Suprapubic skin (tissue), 4 donors: ENCODE data around the genes GJB2 and GJB6.

DNA sequence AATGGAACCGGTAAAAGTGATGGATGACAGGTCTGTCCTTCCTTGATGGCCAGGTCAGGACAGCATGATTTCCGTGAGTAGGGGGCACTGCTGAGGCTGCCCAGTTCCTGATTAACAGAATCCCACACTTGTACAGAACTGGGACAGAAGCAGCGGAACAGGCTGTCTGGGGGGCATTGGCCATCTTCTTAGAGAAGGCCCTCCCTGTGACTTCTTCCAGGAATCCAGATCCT lies 31.9 kb downstream of the TUBA3C start:
- PRO-cap = no peak
- RAMPAGE, long total RNA, 4 experiments = no peak in any of the 4 experiments

DNA sequence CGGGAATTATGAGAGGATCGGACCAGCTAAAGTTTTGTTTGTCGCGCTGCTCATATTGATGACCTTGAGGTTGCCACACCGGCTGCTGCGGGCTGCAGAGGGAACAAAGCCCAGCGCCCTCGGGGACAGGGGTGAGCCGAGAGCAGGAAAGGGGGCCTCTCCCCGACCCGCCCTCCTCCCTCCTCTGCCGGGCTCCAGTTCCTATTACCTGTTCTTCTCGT lies 162.7 kb upstream of the TUBA3C start:
- PRO-cap = no peak
- RAMPAGE, long total RNA, 4 experiments = no peak in any of the 4 experiments

- PRO-cap = no peak
- RAMPAGE, long total RNA, 4 experiments = no peak in any of the 4 experiments
Measured at GRCh38 chr13:19586935-19587296, 25.6 kb upstream of the TPTE2 start.

GRCh38 chr13:19633878-19634403 lies 482 bp downstream of the MPHOSPH8 start:
- PRO-cap = no peak
- RAMPAGE, long total RNA, 4 experiments = no peak in any of the 4 experiments

DNA sequence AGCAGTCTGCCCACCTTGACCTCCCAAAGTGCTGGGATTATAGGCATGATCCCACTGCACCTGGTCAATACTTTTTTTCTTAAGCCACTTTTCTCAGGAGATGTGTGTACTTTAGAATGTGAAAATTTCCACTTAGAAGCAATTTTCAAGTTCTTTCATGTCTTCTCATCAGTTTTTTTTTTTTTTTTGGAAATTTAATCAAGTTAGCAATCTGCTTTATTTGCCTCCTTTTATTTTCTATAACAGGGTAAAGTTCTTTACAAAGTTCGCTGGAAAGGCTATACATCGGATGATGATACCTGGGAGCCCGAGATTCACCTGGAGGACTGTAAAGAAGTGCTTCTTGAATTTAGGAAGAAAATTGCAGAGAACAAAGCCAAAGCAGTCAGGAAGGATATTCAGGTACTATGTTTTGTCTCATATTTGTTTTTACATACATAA lies 8.4 kb downstream of the MPHOSPH8 start:
- PRO-cap = no peak
- RAMPAGE, long total RNA, 4 experiments = no peak in any of the 4 experiments

- PRO-cap = no peak
- RAMPAGE, long total RNA, 4 experiments = no peak in any of the 4 experiments
Measured at GRCh38 chr13:19646777-19647280, 13.4 kb downstream of the MPHOSPH8 start.

DNA sequence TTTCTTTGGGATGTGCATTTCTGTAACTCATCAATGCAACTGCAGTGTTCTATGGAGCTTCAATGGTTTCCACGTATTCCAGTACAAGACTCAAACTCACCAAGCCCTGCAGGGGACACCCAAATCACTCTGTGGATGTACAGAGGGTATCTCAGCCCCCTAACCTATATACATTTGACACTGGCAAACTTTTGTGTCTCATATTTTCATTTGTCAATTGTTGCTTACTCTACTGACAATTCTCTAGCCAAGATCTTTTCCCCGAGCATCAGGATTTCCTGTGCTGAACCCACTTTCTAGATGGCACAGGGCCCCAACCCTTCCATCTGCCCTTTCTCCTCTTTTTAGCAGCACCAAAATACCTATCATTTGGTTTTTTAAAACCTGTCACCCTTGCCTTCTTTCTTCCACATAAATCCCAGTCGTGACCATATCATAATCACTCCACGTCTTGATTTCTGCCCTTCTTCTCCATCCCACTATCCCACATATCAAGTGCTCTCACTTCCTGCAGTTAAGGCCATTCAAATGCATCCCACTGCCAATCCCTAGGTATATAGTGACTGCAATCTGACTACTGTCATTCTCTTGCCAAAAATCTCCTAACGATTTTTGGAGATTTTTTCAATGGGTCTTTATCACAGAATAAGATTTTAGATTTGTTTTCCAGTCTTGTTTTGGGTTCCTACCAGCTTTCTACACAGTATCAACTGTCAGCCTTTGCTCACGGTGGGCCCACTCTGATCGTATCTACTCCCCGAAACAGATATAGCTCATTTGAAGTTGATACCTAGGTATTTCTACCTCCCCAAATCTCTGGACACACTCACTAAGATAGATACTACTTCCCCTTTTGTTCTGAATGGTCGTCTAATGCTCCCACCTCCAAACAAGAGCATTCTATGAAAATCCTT lies 54.0 kb downstream of the MPHOSPH8 start:
- PRO-cap = no peak
- RAMPAGE, long total RNA, 4 experiments = no peak in any of the 4 experiments

DNA sequence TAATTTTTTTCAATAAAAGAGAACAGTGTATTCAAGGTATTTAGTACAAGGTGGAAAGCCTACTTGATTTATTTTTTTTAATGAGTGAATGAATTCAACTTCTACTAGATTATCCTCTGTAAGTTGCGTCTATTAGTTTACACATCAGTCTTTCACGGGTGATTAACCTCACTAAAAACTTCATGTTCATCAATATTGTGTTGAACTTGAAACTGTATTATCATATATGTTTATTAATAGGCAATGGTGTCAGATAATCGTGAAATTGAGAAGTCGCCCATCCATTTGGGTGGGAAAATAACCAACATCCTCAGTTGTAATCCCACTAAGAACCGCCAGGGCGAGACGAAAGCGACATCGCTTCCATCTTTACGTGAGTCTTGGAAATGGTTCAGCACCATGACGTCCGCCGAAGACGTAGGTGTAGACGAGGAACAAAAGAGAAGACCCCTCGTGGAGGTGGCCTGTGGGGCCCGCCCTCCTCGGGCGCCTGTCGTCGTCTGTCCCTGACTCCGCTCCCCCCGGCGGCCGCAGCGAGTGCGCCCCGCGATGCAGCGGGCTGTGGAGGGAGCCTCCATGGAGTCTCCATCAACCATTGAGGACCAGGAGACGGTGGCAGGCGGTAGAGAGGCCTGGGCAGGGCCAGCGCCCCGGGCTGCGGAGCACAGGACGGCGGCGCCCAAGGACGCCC lies 1.3 kb upstream of the ZMYM2 start:
- PRO-cap = unidirectional peak, plus-strand start at position 465 of the sequence
- RAMPAGE, long total RNA, 4 experiments = start-site peak on the plus strand in 1 of 4 experiments, centred at position 383 of the sequence, 33 reads per replicate

DNA sequence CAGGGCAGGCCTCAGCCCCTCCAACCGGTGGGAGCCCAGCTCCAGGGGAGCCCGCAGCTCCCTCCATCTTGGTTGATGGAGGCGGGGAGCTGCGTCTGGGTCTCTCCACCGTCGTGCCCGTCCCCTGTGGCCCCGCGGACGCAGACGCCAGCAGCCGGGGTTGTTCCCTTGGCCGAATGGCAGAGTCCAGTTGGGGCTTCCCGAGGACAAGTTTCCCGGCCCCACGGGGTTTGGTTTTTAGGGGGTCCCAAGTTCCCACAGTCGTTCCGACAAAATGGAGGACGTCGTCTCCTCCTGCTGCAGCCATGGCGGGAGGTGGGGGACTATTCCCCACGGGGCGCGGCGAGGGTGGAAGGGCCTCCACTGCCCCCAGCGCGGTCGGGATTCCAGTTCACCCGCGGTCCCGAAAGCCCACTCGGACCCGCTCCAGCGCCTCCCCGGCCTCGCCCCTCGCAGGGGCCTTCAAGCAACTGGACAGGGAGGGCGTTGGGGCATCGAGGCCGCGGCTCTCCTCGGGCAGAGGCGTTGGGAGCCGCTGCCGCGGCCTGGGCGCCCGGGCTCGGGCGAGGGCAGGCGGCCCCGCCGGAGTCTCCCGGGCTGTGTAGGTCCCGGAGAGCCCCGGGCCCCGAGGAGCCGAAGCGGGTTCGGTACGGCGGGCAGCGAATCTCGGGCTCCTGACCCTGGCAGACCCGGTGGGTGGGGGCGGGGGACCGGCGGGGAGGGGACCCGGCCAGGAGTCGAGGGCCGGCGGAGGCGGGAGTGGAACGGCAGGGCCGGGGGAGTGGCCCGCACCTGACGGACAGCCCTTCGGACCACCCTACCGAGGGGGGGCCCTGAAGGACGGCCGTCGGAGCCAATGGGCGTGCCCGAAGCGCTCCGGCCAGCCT lies 517 bp upstream of the ZMYM2 start:
- PRO-cap = bidirectional peak, plus-strand start outside the sequence, minus-strand start at position 668 of the sequence
- RAMPAGE, long total RNA, 4 experiments = no peak in any of the 4 experiments

DNA sequence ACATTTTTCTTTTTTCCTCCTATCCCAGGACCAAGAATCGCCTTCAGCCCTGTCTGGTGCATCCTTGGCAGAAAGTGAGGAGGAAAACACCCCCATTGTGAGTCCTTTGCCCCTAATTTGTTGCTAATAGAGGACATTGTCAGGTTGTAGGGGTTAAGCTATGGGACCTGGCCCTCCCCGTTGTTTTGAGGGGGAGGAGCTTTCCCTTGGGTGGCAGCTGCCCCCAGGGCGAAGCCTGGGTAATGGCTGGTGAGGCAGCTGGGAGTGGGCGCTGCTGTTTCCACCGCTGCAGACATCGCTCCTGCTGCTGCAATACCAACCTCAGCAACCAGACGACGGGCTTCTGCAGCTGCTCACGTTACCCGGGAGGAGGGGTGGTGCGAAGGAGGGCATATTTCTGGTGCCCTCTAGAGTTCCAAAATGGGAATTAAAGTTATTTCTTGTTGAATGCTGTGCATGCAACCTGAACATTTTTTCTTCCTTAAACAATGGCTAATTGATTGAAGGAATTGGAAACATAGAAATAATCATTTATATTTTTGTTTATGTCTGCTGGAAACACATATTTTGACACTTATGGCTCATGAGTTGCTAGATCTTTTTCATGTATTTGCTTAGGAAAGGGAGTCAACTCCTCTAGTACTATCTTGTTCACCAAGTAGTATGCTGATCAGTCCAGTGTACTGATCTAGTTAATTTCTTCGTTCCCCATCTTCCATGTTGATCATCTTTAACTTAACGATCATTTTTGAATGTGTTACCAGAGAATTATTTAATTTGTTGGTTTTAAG lies 1.6 kb downstream of the ZMYM2 start:
- PRO-cap = unidirectional peak, minus-strand start at position 303 of the sequence
- RAMPAGE, long total RNA, 4 experiments = no peak in any of the 4 experiments

DNA sequence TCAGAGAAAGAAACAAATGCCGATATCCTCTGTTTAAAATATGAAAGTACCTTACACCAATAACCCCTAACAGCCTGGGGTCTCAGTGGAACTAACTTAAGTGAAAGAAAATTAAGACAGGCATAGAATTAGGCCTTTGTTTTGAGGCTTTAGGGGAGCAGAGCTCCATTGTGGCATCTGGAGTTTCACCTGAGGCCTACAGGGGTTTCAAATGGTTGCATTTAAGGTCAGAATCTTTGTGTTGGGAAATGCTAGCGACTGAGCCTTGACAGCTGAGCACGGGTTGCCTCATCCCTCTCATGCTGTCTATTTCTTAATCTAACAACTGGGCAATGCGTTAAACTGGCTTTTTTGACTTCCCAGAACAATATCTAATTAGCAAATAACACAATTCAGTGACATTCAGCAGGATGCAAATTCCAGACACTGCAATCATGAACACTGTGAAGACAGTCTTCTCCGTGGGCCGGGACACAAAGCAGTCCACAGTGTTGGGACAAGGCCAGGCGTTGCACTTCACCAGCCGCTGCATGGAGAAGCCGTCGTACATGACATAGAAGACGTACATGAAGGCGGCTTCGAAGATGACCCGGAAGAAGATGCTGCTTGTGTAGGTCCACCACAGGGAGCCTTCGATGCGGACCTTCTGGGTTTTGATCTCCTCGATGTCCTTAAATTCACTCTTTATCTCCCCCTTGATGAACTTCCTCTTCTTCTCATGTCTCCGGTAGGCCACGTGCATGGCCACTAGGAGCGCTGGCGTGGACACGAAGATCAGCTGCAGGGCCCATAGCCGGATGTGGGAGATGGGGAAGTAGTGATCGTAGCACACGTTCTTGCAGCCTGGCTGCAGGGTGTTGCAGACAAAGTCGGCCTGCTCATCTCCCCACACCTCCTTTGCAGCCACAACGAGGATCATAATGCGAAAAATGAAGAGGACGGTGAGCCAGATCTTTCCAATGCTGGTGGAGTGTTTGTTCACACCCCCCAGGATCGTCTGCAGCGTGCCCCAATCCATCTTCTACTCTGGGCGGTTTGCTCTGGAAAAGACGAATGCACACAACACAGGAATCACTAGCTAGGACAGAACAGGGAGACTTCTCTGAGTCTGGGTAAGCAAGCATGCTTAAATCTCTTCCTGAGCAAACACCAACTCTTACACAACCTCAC lies 3.8 kb downstream of the GJB2 start:
- PRO-cap = no peak
- RAMPAGE, long total RNA, 4 experiments = no peak in any of the 4 experiments

GRCh38 chr13:20192470-20193143 lies at the start of gene GJB2:
TSS of gene GJB2 (minus strand) at chr13:20192938.
- PRO-cap = bidirectional peak, plus-strand start at chr13:20193060, minus-strand start at chr13:20192964
- RAMPAGE, long total RNA, 4 experiments = no peak in any of the 4 experiments

- PRO-cap = no peak
- RAMPAGE, long total RNA, 4 experiments = start-site peak on the minus strand in 2 of 4 experiments, at chr13:20232209-20232243 at its widest, 105 to 281 reads per replicate
Measured at GRCh38 chr13:20231778-20232646, at the start of gene GJB6. TSS of gene GJB6 (minus strand) at chr13:20232319.

GRCh38 chr13:20714491-20715123 lies 11.1 kb downstream of the IL17D start:
- PRO-cap = no peak
- RAMPAGE, long total RNA, 4 experiments = no peak in any of the 4 experiments

DNA sequence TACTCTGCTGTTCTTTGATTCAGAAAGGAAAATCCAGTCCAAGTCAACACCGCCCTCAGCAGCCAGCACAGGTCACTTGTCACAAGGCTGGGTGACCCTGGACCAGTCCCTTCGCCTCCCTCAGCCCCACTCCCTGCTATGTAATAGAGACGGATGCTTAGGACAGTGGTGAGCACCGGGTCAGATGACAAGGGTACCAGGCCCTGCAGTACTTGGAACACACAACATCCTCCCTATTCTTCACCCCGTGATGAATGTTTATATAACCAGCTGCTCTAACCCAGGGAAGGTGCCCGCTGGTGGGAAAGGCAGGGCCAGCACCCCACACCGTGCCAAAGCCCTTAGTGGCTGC lies 14.3 kb downstream of the LATS2 start:
- PRO-cap = no peak
- RAMPAGE, long total RNA, 4 experiments = no peak in any of the 4 experiments

GRCh38 chr13:21058130-21058847 lies 3.1 kb downstream of the LATS2 start:
- PRO-cap = no peak
- RAMPAGE, long total RNA, 4 experiments = no peak in any of the 4 experiments

DNA sequence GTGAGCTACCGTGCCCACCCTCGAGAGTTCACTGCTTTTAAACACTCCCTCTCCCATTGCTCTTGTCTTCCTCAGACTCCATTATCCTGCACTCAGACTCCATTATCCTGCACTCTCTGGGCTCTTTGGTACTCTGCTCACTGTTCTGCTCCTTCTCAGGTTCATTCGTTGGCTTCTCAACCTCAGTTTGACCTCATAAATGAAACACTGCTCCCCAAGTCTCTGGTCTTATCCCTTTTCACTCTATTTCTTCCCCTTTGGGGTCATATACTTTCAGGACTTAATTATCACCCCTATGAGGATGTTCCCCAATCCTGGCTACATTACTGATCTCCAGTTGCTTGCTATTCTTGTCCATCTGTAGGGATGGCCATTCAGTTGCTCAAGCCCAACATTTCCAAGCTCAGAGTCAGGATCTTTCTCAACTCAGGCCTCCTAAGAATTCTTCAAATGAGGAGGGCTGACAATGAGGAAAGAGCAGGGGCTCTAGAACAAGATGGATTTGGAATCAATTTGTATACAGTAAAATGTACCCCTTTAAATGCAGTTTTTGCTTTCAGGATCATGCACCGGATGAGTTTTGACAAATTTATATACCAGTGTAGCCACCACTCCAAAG lies 60.3 kb upstream of the ZDHHC20 start:
- PRO-cap = no peak
- RAMPAGE, long total RNA, 4 experiments = start-site peak on the minus strand in 1 of 4 experiments, centred at position 537 of the sequence, 11 reads per replicate

DNA sequence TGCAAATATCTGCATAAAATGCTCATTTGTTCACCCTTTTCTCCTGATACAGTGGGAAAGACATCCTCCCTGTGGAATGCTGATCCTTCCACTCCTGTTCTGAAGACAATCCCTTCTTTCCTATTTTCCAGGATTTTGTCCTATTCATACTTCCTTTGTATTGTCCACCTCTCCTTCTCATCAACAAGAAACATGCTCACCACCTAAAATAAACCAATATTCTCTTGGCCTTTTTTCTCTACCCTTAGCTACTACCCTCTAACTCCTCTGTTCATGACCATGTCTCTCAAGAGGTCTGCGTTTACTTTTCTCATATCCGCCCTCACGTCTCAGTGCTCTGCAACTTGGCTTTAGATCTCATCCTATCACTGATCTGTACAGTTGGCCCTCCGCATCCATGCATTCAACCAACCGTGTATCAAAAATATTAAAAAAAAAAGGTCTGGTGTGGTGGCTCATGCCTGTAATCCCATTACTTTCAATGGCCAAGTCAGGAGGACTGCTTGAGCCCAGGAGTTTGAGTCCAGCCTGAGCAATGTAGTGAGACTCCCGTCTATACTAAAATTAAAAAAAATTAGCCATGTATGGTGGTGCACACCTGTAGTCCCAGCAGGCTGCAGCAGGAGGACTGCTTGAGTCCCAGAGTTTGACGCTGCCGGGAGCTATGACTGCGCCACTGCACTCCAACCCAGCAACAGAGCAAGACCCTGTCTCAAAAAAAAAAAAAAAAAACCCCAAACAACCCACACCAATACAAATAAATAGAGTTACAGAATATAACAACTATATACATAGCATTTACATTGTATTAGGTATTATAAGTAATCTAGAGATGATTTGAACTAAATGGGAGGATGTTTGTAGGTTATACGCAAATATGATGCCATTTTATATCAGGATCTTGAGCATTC lies 65.9 kb downstream of the MICU2 start:
- PRO-cap = no peak
- RAMPAGE, long total RNA, 4 experiments = no peak in any of the 4 experiments

GRCh38 chr13:22915270-22916121 lies 265.3 kb upstream of the SGCG start:
- PRO-cap = unidirectional peak, plus-strand start at chr13:22915539; unidirectional peak, minus-strand start at chr13:22915709
- RAMPAGE, long total RNA, 4 experiments = no peak in any of the 4 experiments

GRCh38 chr13:23375694-23376281 lies 57.7 kb downstream of the SACS start:
- PRO-cap = no peak
- RAMPAGE, long total RNA, 4 experiments = no peak in any of the 4 experiments